HEK293 (cell line): ENCODE data around the genes ZNF614, ZNF534, ZNF28, VN1R2 and ZNF765.

GRCh38 chr19:51689647-51690003 lies 3.5 kb upstream of the SPACA6 start:
- PRO-cap: bidirectional peak, plus-strand start at chr19:51690057, minus-strand start at chr19:51689904
- RRBS, 2 experiments: no CpG with 5 or more reads among the region's 11 CpGs

DNA sequence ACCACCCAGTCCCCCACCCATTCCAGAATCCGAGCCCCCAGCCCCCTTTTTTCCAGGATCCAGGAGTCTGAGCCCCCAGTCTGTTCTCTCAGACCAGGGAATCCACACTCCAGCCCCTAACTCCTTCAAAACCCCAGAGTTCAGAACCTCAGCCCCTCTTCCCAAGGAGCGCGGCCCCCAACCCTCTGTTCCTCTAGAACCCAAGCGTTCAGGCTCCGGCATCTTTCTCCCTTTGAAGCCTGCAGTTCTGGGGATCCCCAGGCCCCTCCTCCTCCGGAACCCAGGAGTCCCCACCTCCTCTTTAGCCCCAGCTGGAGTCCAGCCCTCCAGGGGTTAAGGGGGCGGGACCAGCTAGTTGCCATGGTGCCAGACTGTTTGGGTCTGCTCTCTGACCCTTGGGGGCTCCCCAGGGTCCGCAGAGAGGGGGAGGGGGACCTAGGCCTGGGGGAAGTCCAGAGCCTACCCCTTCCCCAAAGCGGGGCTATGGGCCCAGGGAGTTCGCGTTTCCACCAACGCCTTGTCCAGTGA lies 2.9 kb upstream of the SPACA6 start:
- PRO-cap: no peak
- RRBS, 2 experiments: 4% methylated on average over 2 of the region's 12 CpGs

DNA sequence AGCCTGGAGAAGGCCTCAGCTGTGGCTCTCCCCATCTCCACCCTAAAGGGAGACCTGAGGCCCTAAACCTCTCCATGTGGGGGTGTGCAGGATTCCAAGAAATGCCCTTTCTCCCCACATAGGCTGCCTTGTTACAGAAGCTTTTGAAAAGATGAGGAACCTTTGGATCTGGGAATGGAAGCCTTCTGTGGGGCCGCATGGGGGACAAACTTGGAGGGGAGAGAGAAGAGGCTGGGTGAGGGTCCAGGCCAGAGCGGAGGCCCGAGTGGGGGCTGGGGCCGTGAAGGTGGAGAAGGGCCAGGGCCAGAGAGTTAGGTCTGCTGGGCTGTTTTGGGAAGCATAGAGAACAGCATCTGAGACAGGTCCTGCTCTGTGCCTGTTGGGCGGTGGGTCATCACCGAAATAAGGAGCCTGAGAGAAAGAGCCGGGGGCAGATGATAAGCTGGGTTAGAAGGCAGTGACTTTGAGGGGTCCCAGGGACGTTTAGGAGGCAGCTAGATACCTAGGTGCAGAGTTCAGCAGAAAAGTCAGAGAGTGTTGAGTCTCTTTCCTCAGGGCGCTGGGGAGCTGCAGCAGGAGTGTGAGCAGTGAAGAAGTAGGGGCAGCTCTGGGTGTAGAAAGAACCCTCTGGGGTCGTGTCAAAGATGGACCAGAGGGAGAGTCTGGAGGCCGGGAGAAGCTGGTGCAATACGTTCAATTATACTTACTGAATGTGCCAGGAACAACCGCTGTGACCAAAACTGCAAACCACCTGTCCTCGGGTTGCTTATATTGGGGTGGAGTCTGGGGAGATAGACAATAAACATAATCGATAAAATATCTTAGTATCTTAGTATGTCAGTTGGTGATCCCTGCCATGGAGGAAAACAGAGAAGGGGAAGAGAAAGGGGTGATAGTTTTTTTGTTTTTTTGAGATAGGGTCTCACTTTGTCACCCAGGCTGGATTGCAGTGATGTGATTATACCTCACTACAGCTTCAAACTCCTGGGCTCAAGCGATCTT lies 2.7 kb downstream of the SPACA6 start:
- PRO-cap: no peak
- RRBS, 2 experiments: no CpG with 5 or more reads among the region's 16 CpGs

GRCh38 chr19:51724301-51725016 lies 668 bp upstream of the HAS1 start:
- PRO-cap: no peak
- RRBS, 2 experiments: no CpG with 5 or more reads among the region's 17 CpGs

DNA sequence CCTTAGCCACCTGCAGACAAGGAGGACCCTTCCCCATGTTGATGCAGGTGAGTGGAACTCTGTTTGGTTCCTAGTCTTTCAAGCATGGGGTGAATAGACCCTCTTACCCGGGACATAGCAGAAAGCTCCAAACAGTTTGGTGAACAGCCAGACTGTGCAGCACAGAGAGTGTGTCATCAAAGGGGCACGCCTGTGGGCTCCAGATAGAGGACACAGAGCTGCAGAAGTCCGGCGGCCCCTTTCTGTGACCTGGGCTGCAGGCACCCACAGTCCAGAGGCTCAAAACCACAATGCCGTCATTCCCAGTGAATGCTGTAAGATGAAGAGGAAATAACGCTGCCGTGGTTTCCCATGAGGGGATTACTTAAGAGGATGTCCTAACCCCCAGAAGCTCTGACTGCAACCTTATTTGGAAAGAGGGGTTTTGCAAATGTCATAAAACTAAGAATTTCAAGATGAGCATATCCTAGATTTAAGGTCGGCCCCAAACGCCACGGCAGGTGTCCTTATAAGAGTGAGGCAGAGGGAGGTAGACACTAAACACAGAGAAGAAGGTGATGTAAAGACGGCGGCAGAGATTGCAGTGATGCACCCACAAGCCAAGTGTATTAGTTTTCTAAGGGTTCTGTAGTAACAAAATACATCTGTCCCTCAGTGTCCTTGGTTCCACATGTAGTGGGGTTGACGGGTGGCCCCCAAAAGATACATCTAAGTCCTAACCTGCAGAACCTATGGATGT lies 12.3 kb upstream of the HAS1 start:
- PRO-cap: no peak
- RRBS, 2 experiments: no CpG with 5 or more reads among the region's 13 CpGs

GRCh38 chr19:51797533-51797869 lies 2.5 kb downstream of the FPR3 start:
- PRO-cap: no peak
- RRBS, 2 experiments: no CpG with 5 or more reads among the region's 5 CpGs

DNA sequence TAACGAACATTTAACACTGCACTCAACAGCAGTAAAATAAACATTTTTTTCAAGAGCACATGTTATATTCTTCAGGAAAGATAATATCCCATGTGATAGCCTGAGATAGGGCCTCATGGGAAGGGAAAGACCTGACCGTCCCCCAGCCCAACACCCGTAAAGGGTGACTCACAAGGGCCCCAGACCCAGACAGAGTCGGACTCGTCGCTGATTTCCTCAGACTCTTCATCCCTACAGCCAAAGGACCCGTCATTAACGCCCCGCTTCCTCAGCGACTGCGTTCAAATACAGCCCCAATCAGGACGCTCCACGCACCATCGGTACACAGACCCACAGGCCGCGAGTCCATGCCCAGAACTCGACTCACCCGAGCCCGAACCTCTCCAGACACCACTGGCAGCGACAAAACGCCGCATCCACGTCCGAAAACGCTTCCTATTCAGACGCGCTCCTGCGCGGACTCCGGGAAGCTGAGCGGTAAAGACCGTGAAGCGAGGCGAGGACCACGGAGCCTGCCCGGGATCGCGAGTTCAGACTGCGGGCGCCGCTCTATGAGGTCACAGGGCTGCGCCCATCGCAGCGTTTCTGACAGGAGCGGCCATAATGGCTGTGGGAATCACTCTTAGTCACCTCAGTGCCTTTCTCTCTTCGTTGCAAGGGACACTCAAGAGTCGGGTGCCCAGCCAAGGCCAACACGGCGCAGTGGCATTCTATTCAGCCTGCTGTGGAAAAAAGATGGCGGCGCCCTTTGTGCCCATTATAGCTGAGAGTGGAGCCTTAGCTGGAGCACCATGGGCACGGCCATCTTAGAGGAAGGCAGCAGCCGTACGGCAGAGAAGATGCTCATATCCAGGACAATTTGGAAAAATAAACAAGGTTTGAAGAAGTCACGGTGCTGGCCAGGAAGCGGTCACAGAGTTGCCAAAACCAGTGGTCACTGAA lies at the start of gene ZNF614:
Gene ZNF614 (minus strand): TSS at position 505 of the 942 bp plus-strand sequence.
- PRO-cap: unidirectional peak, plus-strand start at position 173 of the sequence; bidirectional peak, plus-strand start at position 580 of the sequence, minus-strand start at position 464 of the sequence; bidirectional peak, plus-strand start at position 804 of the sequence, minus-strand start at position 832 of the sequence
- RRBS, 2 experiments: under 1 to 2% methylated on average over 5 of the region's 56 CpGs

- PRO-cap: no peak
- RRBS, 2 experiments: no CpG with 5 or more reads among the region's 2 CpGs
These were observed 913 bp upstream of the ZNF432 start for GRCh38 chr19:52049546-52049955.

GRCh38 chr19:52269695-52270855 lies 688 bp downstream of the ZNF766 start:
- PRO-cap: bidirectional peak, plus-strand start at chr19:52269787, minus-strand start at chr19:52269824; bidirectional peak, plus-strand start at chr19:52269988, minus-strand start at chr19:52270087
- RRBS, 2 experiments: 0% methylated on average over 1 of the region's 51 CpGs; no CpG with 5 or more reads in 1 of the 2 experiments

DNA sequence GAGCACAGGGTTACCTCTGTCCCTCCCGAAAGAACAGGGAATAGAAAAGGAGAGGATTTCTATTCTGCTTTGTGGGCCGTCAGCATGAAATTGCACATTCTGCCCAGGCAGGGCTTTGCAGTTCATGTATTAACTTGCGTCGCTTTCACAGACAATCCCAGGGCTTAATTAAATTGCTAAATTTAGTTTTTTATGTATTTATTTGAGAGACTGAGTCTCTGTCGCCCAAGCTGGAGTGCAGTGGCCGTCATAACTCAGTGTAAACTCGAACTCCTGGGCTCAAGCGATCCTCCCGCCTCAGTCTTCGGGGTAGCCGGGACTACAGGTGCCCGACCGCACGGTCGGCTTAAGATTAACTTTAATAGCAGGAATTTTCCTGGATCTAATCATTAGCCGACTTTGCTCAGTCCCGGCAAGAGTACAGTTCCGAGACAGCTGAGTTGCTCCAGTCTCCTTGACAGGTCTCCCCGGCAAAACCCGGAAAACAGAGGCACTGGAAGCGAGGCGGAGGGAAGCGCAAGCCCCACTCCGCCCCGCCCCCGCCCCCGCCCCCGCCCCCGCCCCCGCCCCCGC lies 363 bp upstream of the ZNF480 start:
- PRO-cap: bidirectional peak, plus-strand start outside the sequence, minus-strand start at position 477 of the sequence
- RRBS, 2 experiments: 2 to 3% methylated on average over 9 of the region's 31 CpGs

GRCh38 chr19:52428842-52429412 lies at the start of gene ZNF534:
TSS of gene ZNF534 (plus strand) at chr19:52429148.
- PRO-cap: no peak
- RRBS, 2 experiments: 81 to 87% methylated on average over 5 to 10 of the region's 33 CpGs

GRCh38 chr19:52569564-52569941 lies 534 bp upstream of the ZNF701 start:
- PRO-cap: no peak
- RRBS, 2 experiments: no CpG with 5 or more reads among the region's 10 CpGs

- PRO-cap: no peak
- RRBS, 2 experiments: 90 to 92% methylated on average over 3 to 4 of the region's 31 CpGs
These were observed 15.0 kb downstream of the ZNF701 start for GRCh38 chr19:52585006-52585537.

DNA sequence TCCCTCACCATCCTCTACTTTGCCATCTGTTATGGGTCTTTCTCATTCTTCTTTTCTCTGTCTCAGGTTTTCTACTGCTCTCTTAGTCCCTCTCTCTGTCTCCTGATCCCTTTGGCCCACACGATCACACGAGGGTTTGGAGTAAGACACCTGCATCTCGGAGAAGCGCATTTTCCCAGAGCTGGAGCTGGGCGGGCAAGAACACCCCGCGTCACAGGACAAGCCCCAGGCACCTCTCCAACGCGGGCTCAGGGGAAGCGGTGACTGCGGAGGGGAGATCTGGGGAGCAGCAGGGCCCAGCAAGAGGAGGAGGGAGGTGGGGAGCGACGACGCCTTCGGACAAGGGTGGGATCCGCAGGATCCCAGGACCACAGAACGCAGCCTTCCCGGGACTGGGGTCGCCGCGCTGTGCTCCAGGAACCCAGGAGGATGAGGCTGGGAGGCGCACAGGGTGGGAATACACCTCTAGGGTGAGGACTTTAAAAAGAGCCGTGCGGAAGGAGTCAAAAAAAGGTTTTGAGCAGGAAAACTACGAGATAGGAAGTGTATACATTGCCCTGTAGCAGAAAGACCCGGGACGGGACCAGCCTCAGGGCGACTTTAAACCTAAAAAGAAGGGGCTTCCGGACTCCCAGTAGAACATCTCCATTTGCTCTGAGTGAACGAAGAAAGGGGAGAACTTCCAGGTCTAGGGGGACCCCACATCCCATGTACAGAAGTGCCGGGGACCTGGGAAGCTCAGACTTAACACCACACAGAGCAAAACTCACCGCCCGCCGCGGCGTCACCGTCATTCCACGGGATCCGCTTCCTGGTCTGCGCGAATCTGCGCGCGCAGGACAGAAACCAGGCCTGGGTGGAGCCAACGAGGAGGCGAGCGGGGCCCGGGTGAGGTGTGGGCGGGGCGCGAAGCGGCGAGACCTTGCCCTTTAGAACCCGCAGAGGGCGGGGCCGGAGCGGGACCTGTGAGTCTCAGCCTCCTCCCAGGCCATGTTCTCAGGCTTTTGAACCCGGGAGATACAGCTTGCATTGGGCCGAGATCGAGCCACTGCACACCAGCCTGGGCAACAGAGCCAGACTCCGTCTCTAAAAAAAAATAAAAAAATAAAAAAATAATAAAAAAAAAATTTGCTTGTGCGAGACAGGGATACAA lies at the start of gene ZNF28:
Gene ZNF28 (minus strand): TSS at position 818 of the 1,153 bp plus-strand sequence.
- PRO-cap: bidirectional peak, plus-strand start at position 1,029 of the sequence, minus-strand start at position 818 of the sequence
- RRBS, 2 experiments: 3 to 11% methylated on average over 3 of the region's 62 CpGs

GRCh38 chr19:52932362-52932713 lies 9.1 kb upstream of the ZNF888 start:
- PRO-cap: no peak
- RRBS, 2 experiments: no CpG with 5 or more reads among the region's 4 CpGs

DNA sequence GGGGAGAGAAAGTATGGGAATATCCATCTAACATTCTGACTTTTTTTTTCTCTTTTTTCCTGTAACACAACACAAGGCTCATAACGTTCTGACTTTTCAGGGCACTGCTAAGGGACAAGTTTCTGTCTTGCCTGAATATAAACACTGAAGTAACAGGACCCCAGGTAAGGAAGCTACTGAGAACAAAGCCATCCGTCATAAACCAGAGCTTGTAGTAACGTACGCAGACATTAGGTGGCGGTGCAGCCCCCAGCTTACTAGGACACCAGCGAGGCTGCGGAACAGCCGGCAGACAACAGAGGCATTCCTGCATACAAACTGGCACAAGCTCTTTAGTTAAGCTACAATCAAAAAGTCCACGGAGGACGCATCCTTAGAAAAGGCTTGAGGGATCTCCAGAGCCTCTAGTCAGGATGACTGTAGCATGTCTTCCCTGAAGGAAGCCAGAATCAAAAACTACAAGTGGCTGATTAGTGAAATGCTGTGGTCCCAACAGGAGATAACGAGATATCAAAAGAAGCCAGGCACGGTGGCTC lies 26.3 kb downstream of the ZNF160 start:
- PRO-cap: no peak
- RRBS, 2 experiments: no CpG with 5 or more reads among the region's 12 CpGs

DNA sequence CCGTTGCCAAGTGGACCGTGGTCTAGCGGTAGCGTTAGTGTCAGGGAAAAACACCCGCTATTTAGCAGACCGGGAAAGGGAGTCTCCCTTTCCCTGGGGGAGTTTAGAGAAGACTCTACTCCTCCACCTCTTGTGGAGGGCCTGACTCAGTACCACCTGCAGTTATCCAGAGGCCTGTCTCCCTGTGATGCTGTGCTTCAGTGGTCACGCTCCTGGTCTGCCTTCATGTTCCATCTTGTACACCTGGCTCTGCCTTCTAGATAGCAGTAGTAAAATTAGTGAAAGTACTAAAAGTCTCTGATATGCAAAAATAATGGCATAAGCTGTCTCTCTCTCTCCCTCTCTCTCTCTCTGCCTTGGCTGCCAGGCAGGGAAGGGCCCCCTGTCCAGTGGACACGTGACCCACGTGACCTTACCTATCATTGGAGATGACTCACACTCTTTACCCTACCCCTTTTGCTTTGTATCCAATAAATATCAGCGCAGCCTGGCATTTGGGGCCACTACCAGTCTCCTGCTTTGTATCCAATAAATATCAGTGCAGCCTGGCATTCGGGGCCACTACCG lies at the start of gene VN1R2:
Gene VN1R2 (plus strand): TSS at position 345 of the 567 bp plus-strand sequence.
- PRO-cap: no peak
- RRBS, 2 experiments: no CpG with 5 or more reads among the region's 12 CpGs

GRCh38 chr19:53394372-53395254 lies at the start of gene ZNF765:
TSS of gene ZNF765 (plus strand) at chr19:53395149.
- PRO-cap: bidirectional peak, plus-strand start at chr19:53395149, minus-strand start at chr19:53394978
- RRBS, 2 experiments: no CpG with 5 or more reads among the region's 42 CpGs

DNA sequence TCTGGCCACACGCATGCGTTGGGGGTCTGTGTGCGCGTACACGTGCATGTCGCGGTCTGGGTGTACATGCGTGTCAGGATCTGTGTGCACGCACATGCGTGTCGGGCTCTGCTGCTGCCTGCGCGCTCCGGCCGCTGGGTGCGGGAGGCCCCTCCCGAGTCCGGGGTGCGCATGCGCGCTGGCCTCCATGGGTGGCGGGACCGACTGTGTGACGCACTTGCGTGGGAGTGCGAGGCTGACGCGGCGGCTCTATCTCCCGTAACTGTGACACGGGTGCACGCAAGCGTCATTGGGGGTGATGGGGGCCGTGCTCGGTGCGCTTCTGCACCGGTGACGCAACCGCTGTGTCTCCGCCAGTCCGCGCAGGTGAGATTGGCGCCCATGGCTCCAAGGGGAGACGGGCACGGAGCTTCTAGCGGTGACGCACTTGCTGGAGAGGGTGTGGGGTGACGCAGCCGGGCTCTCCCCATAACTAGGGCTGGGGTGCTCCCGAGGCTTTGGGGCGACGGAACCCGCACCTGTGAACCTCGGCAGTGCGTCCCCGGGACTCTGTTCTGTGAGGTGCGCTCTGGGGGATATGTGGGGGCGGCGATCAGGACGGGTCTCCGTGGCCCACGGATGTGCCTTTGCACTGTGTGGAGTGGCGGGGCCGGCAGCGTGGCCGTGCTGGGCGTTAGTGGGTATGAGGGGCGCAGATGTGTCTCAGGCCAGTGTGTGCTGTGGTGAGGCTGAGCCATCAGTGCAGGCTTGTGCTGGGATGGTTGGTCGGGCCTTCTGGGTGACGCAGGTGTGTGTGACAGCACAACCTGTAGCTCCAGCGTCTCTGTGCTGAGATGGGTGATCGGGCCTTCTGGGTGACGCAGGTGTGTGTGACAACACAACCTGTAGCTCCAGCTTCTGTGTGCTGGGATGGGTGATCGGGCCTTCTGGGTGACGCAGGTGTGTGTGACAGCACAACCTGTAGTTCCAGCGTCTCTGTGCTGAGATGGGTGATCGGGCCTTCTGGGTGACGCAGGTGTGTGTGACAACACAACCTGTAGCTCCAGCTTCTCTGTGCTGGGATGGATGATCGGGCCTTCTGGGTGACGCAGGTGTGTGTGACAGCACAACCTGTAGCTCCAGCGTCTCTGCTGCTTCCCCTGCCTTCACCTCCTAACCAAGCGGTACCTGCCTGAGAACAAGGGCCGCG lies 16.8 kb downstream of the ZNF331 start:
- PRO-cap: no peak
- RRBS, 2 experiments: 13 to 34% methylated on average over 6 to 7 of the region's 84 CpGs

GRCh38 chr19:53809810-53810304 lies 14.3 kb downstream of the NLRP12 start:
- PRO-cap: no peak
- RRBS, 2 experiments: 100% methylated on average over 1 of the region's 17 CpGs; no CpG with 5 or more reads in 1 of the 2 experiments